ENCODE measurements around a stretch of chr11.

DNA sequence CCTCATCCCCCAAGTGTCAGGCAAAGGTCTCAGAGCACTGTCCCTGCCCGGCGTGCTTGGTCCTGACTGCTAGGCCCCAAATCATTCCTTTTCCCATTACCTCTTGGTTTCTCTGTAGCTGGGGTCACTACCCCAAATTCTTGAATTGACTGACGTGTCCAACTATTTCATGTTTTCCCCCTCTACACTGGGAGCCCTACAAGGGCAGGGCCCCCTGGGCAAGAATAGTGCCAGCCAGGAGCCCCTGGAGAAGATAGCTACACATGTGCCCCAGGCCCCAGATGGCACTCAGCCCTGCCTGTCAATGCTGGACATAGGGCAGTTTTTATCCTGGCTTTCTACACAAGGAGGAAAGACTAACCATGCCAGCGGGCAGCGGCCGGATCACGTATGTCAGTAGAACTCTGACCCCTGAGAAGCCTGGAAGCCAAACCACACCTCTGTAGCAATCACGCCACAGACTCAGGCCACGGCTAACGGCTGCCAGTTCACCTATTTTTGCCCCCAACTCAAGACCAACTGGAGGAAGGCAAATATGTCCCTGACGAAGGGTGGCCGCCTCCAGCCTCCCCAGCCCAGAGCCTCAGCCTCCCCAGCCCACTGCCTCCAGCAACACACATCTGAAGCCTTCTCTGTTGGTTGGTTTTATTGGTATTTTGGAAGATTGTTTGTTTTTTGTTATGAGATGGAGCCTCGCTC lies 7.3 kb upstream of the CD81 start:
- PRO-cap = no peak

DNA sequence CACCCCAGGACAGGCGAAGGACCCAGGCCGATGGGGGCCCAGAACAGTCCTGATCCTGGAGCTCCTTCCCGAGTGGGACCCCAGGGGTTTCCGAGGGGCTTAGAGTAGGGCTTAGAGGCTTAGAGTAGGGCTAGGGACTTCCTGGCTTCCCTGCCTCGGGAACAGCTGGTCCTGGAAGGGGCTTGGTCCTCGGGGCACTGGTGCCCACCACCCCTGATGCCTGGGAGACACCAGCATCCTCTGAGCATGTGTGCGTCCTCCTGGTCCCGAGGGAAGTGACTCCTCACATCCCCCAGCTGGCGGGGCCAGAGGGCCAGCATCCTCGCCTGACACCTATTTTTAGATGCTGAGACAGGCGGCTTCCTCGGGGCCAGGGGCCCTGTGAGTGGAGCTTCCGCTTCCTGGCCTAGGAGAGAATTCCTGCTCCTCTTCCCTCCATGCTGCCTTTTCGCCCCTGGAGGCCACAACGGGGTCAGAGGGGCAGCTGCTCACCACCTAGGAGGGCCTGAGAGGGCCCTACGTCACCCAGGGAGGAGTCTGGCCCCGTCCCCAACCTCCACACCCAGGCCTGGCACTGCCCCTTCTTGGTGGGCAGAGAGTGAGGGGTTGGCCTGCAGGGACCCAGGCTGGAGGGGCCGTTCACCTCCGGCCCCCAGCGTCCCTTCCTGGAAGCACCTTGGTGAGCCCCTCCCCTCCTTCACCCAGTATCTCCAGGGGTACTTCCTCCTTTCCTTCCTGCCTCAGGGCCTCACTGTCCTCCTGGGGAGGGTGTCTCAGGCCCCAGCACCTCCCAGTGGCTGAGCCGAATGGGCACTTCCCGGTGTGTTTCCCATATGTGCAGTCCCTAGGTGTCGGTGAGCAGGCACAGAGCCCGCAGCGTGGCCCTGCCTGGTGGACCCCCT lies 5.9 kb downstream of the CD81 start:
- PRO-cap = bidirectional peak, plus-strand start at position 367 of the sequence, minus-strand start at position 282 of the sequence

GRCh38 chr11:2528585-2529325 lies 83.9 kb downstream of the KCNQ1 start:
- PRO-cap = no peak

DNA sequence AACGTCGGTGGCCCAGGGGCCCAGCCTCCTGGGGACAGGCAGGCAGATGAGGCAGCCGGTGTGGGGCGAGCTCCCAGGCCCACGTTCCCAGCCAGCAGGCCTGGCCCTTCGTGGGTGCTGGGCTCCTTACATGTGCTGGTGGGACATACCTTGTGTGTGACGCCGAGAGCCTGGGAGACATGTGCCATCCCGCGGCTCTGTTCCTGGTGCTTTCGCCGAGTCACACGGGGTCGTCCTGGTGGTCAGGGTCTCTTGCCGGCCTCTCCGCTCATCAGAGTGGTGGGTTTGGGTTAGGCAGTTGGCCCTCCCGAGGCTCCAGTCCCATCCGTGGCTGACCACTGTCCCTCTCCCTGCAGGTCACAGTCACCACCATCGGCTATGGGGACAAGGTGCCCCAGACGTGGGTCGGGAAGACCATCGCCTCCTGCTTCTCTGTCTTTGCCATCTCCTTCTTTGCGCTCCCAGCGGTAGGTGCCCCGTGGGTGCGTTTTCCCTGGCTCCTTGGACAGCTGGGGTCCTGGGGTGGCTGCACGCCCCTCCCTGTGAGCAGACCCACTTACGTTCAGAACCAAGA lies 138.4 kb downstream of the KCNQ1 start:
- PRO-cap = no peak

- PRO-cap = no peak
These were observed 200.0 kb downstream of the KCNQ1 start for GRCh38 chr11:2644735-2645296.

DNA sequence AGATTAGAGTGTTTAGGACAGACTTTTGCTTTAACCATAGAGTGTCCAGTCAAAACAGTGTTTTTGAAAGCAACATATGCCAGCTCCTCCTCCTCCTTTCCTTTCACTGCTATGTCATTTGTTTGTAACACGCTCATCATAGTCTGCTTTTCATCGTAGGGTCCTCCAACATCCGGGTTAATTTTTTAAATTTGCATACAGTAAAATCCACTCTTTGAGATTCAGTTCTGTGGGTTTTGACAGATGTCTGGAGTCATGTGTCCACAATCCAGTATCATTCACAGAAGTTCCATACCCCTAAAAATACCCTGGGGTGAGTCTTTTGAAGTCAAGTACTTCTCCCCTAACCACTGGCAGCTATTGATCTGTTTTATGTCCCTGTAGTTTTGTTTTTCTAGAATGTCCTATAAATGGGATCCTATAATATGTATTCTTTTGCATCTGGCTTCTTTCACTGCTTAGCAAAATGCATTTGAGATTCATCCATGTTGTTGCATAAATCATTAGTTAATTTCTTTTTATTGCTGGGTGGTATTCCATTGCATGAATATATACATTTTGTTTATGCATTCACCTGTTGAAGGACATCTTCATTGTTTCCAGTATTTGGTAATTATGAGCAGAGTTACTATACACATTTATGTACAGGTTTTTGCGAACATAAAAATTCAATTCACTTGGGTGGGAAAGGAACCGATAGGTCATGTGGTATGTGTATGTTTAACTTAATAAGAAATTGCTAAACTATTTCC lies 214.3 kb downstream of the KCNQ1 start:
- PRO-cap = no peak

DNA sequence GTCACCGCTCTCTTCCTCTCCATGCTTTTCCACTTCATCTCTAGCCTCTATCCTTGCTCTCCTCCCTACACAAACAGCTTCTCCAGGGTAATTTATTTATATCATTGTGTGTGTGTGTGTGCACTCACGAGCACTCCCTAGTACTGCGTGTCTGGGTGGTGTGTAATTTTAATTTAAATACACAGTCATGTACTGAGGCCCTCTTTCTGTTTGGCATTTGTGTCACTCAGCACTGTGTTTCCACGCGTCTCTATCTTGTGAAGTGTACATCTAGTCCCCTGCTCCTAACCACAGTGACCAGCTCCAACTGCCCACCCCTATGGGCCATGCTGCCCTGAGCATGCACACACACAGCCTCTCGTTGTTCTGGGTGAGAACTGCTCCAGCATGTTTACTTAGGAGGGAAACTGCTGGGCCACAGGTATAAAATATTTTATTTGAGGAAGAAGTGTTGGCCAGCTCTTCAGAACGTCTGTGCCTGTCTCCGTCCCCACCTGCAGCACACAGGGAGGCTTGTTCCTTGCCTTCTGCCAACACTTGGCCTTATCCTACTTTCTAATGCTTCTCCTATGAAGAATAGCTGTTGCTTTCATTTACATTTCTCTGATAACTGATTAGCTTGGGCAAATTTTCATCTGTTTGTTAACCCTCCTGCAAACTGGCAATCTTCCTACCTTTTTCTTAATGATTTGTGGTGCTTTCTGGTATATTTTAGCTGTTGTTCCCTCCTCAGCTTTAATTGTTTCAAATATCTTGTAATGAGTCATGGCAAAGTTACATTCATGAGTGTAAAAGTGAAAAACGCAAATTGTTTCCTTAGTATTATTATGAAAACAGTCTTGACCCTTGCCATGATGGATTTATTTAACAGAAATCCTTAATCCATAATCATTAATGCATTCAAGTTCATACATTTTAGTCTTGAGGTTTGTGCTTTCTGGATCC lies 190.1 kb downstream of the CDKN1C start:
- PRO-cap = no peak

DNA sequence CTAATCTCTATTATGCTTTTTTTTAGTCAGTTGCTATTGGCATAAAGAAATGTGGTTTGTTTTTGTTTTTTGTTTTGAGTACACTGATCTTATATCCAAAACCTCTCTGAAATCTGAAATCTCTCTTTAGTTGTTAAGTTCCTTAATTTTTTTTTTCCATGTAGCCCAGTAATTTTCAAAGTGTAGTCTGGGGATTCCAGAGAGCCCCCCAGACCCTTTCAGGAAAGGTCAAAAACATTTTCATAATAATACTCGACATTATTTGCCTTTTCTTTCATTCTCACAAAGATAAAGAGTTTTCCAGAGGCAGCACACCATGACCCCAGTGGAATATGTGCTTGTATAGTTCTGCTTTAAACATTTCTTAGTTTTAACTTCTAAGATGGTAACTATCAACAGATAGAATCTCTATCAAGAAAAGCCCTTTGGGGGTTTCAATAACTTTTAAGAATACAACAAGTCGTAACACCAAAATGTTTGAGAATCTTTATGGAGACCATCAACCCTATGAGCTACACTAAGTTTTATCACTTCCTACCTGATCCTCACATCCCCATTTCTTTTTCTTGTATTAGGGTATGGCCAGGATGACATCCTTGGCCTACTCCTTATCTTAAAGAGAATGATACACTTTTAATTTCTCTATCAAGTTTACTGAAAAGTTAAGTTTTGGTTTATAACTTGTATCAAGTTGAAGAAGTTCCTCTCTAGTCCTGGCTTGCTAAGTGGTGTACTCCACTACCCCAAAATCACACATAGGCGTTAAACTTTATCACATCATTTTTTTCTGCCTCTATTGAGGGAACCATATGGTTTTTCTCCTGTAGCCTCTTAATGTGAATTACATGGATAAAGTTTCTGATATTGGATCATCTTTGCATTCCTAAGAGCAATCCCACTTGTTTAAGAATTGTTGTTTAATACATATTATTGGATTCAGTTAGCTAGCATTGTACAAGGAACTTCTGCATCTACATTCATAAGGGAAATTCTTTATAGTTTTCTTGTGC lies 188.4 kb downstream of the CDKN1C start:
- PRO-cap = no peak

DNA sequence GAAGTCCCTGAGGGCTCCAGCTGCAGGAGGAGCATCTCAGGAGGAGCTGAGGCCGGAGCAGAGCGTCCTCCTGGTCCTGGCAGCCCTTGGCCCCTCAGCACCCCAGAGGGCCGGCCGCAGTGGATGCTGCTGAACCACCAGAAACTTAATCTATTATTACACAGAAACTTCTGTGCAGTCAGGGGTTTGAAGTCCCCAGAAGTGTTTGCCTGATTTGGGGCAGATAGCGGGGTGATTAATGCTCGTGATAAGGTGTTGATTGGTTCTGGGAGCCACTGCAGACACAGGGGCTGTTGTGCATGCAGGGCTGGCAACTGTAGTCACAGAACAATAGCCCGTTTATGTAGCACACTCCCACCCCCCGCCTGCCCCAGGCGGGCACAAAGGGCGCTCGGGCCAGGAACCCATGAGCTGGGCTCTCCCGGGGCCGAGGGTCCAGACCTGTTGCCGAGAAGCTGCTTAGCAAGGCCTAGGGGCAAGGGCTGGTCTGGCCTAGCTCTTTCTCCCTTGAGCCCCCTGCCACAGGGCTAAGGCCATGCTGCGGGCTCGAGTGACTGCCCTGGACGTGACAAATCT lies 156.8 kb downstream of the CDKN1C start:
- PRO-cap = no peak

DNA sequence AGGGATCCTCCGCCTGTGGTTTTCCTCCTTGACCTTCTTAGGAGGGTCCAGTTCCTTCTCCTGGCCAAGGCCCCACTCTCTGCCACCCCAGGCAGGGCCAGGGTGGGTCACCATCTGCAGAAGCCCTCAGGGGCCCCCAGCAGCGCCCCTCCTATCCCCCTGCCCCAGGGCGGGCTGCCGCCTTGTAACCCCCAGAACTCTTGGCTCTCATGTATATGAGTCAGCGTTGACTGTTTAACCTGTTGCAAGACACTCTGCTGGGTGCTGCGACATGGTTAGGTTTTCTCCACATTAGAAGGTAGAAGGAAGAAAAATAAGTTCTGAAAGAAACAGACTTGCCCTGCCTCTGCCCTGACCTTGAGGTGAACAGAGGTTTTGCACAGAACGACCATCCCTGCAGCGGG lies 143.8 kb downstream of the CDKN1C start:
- PRO-cap = no peak

GRCh38 chr11:2883065-2883407 lies 2.5 kb downstream of the CDKN1C start:
- PRO-cap = no peak

DNA sequence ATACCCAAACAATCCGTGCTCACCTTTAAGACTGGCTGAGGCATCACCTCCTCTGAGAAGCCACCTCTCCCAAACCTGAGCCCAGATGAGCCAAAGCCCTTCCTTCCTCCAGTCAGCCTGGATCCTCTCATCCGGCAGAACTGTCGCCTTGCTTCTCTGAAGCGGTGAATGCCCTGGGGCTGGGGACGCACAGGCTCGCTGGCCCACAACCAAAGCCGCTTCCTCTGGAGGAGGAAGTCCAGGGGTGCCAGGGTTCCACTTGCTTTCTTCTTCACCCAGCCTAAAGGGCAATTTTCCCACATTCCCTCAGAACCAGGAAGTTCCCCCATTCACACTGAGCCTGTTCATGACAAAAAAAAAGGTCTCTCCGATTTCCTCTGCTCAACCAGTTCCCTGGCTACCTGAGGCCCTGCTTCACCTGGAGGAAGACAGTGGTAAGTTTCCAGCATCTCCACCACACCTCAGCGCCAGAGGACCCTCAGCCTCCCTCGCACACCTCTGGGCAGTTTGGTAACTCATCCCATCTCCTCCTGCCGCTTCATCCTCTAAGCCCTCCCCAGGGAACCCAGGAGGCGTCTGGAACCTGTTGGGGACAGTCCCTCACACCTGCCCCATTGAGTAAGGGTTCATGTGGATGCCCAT lies 2.6 kb upstream of the SLC22A18 start:
- PRO-cap = no peak

DNA sequence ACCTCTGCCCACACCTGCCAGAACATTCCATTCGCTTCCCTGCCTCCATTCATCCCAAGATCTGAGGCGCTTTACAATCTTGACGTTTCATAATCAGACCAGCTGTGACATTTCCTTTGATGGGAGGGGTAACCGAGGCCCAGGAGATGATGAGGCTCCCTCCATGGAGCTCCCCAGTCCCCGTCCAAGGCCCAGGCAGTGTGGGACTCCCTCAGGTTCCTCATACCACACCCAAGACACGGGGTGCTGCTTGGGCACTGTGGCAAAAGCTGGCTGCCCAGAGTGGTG lies 9.8 kb downstream of the SLC22A18 start:
- PRO-cap = no peak

DNA sequence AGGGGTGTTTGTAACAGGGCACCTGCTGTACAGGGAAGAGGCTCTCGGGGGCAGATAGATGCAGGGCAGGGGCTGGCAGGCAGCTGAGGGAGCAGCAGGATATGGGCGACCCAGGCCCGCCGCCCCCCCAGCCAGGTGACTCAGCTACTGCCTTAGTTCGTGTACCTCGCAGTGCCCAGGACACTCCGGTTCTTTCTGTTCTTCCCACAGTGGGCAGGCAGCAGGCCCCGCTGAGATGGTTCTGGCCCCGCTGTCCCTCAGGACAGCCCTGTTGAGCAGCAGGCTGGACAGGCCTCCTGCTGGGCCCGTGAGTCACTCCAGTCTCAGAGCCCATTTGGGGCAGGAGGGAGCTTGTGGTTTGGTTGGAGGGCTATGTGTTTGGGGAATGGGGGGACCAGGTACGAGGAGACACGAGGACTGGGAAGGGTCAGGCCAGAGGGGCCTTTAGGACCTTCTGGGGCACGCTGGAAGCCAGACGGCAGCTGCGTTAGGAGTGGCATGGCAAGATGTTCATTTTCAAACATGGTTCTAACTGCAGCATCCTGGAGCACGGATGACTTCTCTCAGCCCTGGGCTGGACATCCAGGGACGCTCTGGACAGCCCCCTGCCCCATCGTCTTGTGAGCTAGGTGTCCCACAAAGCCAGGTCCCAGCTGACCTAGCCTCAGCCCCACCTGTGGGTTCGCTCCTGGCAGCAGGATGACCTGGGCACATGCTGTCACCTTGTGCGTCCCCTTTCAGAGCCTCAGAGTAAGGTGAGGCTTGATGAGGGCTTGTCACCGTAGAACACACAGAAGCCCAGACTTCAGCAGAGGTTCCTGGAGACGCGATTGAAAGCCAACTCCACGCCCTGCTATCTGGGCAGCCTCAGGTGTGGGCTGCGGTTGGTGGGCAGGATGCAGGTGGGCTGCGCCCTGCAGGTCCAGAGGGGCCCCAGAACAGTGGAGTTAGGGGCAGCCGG lies 11.3 kb downstream of the SLC22A18 start:
- PRO-cap = no peak

DNA sequence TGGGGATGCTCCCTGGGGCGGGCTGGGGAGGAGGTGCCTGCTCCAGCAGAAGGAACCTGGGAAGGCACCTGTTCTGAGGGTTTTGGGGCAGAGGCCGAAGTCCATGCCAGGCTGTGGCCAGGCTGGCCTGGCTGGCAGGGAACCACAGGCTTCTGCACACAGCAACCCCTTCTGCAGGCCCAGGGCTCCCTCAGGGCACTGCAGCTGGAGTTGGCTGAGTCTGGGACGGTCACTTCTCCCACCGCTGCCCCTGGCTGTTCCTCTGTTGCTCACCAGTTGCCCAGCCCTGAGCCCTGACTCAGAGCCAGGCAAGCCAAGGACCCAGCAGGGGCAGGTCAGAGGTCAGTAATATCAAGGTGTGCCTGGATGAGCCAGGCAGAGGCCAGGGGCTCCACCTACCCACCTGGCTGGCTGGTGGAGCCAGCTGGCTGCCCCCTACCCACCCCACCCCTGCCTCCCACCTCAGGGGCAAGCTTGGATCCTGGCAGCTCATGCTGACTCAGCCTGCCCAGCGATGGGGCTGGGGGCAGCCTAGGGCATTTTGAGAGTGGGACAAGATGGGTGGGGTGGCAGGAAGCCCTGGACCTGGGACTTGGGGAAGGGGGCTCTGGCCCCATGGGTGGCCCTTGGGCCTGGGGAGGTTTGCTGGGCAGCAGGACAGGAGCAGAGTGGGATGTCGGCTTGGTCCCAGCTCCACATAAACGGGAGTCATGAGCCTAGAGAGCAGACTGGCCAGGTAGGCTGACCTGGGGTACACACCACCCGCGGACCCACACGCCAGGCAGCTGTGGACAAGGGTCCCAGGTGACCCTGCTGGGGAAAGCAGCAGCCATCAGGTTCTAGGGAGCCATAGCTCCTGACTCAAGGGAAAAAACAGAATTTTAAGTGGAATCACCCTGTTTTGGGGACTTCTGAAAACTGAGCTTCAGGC lies 12.1 kb upstream of the PHLDA2 start:
- PRO-cap = no peak

DNA sequence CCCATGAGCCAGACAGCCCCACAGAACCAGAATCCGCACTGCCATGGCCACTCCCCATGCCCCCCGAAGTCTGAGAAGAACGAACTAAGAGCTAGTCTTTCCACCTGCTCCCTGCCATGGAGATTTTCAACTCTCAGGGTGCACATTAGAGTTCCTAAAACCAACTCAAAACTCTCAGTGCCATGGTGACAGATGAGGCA lies 24.1 kb downstream of the NAP1L4 start:
- PRO-cap = no peak

DNA sequence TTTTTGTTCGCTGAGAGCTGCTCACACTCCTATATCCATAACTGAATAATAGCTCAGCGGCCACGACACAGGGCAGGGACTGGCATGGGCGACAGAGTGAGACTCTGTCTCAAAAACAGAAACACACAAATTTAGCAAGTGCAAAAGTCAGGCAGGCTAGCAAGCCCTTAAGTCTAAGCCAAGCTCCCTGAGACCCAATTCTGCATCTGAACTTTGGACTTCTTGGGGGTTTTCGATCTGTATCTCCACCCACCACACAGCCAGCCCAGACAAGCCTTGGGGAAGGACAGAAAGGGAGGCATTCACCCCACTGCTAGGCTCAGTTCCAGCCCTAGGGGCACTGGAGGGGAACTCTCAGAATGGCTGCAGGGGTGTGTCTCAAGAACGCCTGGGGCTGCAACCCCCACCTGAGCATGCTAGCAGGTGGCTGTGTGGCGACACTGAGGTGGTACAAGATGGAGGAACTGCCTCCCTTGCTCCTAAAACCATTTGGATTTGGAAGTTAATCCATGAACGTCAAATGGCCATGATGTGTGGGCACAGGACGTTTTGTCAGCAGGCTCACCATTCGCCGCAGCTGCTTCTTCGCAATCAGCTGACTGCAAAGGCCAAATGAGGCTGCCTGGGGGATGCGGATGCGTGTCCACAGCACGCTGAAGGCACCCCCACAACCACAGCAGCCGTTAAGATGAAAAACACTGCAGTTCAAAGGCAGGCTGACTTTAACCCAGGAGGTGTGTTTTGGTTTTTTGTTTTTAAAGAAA lies 21.9 kb upstream of the NAP1L4 start:
- PRO-cap = no peak

- PRO-cap = no peak
These were observed 15.6 kb downstream of the CARS1 start for GRCh38 chr11:3041519-3042143.

GRCh38 chr11:3093688-3094014 lies 36.4 kb upstream of the CARS1 start:
- PRO-cap = no peak

DNA sequence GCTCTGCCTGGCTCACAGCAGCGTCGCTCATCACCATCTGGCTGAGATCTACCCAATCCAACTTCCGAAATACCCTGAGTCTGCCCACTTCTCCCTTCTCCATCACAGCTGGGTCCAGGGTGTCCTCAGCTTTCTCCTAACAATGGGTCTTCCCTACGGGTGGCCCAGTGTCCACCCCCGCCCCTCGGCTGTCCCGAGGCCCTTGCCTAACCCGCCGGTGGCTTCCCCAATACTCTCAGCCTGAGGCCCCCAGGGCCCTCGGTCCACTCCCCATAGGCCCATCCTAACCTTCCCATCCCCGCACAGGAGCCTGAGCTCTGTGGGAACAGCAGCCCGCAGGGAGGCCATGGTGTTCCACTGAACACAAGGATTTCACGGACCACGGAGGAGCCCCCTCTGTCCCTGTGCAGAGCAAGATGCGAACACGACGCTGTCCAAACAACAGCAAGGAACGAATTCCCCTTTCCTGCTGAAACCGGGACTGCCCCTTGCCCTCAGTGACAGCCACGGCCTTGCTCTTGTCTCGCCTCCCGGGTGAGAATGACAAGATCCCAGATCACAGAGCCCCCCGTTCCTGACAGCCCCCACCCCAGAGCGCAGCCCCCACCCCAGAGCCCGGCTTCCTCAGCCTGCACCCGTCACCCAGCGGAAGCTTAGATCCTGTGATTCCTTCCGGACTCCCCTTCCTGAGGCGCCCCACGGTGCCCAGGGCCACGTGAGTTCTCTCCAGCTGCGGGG lies 48.8 kb upstream of the CARS1 start:
- PRO-cap = no peak

Measured in trachea (tissue), 1 donor.